Osteoblast (primary cell): ENCODE measurements around a stretch of chr16.

DNA sequence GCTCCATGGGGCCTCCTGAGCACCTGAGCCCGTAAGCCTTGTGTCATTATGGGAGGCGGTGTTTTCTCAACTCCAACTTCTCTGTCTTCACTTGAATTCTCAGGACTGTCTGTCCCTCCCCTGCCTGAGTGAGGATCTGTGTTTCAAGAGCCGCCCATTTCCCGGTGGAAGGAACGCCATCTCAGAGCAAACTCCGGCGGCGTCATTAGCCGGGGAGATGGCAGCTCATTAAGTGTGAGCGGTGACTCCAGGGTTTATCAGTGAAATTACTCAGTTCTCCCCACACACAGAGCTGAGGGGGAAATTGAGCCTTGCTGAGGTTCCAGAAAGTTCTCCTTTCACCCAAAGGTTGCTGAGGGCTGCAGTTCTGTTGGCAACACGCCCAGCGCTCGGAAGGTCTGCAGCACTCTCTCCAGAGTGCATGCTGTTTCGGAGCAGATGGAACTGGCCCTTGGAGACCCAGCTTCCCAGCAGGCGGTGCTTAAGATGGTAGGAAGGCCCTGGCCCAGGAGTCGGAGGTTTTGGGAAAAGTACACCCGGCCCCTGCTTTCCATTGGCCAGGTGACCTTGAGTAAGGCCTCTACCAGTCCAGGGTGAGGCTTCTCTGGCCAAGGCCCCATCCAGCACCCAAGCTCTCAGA is 167.5 kb upstream of the CIBAR2 start:
- CAGE, long polyA plus RNA, result no peak
- RRBS, result no CpG with 5 or more reads among the region's 17 CpGs

DNA sequence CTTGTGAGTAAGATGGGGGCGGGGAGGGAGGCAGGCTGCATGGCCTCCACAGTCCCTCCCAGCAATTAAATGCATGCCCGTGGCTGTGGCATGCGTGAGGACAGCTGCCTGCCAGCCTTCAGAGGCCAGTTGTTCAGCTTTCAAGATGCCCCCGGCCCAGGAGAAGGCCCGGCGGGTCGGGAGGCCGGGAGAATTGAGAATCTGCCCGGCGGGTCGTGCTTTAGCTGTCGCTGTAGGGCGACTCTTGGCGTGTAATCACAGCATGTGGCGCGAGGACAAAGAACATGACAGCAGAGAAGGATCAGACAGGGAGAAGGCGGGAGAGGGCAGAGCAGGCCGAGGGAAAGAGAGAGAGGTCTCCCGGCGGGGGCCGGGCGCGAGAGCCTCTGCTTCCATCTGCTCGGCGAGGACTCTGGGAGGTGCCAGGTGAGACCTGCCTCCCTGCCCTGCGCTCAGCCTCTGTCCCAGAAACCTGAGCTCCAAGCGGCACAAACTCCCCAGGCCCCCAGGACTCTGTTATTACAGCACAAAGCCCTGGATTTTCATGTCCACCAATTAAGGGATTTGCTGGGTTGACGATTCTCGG is 171.8 kb upstream of the CIBAR2 start:
- CAGE, long polyA plus RNA, result no peak
- RRBS, result no CpG with 5 or more reads among the region's 29 CpGs

DNA sequence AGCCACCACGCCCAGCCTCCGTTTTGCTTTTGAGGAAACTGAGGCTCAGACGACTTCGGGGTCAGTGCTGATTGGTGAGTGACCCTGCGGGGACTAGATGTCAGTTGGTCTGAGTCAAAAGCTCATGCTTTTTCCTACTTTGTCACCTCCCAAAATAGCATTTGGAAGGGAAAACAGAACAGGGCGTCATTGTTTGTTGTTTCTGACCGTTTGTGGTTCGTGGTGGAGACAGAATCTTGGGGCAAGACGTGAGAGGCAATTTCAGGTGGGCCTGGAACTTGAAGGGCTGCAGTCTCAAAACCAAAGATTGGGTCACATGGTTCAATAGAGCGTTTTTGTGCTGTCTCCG is 210.6 kb upstream of the CIBAR2 start:
- CAGE, long polyA plus RNA, result no peak
- RRBS, result no CpG with 5 or more reads among the region's 11 CpGs

GRCh38 chr16:85335576-85335740 is 223.2 kb upstream of the CIBAR2 start:
- CAGE, long polyA plus RNA, result no peak
- RRBS, result 81% methylated on average over 3 of the region's 5 CpGs

GRCh38 chr16:85375590-85376934 is 237.1 kb upstream of the GSE1 start:
- CAGE, long polyA plus RNA, result no peak
- RRBS, result 28% methylated on average over 10 of the region's 40 CpGs

GRCh38 chr16:85425153-85425649 is 187.9 kb upstream of the GSE1 start:
- CAGE, long polyA plus RNA, result no peak
- RRBS, result no CpG with 5 or more reads among the region's 13 CpGs

DNA sequence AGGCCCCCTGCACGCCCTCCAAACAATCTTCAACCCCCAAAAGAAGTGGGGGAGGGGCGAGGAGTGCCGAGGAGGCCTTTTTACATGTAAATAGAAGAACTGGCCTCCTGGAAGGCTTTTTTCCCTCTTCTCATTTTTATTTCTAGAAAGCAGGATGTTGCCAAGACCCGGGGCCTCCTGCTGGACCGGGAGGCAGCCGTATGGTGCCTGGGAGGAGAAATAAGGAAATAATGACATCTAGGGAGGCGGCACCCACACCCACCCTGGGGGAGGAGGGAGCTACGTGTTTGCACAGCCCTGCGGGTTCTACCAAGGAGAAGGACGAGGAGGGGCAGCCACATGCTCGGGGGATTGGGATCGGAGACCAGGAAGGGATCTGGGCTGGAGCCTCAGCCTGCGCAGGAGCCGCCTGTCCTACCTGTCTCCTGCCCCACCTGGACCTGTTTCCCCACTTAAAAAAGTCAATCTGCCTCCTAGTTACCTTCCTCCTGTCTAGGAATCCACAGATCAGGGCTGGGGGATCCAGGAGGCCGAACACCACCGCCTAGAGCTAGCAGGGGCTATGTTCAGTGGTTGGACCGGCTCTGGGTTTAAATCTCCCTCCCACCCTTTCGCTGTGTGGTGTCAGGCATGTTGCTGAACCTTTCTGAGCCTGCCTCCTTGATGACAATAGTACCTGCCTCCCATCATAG is 175.7 kb upstream of the GSE1 start:
- CAGE, long polyA plus RNA, result no peak
- RRBS, result no CpG with 5 or more reads among the region's 18 CpGs

DNA sequence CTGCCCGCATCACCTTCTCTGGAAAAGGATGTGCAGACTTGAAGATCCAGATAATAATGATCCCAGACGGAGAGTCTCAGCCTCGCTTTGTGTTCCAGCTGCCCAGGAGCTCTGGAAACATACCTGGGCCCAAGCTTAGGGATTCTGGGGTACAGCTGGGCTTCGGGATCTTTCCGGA is 165.1 kb upstream of the GSE1 start:
- CAGE, long polyA plus RNA, result no peak
- RRBS, result no CpG with 5 or more reads among the region's 5 CpGs

DNA sequence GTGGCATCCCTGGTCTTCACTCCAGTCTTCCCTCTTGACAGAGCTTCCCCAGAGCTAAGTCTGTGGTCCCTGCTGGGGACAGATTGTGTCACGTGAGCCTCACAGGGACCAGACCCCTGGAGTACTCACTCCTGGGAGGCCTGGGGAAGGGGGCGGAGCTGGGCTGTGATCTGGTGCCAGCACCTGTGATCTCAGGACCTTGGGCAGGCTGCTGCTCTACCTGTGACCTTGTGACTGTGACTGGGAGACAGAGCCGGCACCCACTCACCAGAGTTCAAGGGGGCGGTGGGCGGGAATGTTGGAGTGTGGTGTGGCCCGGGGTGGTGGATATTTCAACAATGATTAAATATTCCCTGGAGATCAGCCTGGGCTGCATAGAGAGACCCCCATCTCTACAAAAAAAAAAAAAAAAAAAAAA is 97.1 kb upstream of the GSE1 start:
- CAGE, long polyA plus RNA, result no peak
- RRBS, result 29% methylated on average over 4 of the region's 6 CpGs

- CAGE, long polyA plus RNA, result no peak
- RRBS, result 90% methylated on average over 12 of the region's 17 CpGs
Measured at GRCh38 chr16:85517915-85518342, 95.2 kb upstream of the GSE1 start.

DNA sequence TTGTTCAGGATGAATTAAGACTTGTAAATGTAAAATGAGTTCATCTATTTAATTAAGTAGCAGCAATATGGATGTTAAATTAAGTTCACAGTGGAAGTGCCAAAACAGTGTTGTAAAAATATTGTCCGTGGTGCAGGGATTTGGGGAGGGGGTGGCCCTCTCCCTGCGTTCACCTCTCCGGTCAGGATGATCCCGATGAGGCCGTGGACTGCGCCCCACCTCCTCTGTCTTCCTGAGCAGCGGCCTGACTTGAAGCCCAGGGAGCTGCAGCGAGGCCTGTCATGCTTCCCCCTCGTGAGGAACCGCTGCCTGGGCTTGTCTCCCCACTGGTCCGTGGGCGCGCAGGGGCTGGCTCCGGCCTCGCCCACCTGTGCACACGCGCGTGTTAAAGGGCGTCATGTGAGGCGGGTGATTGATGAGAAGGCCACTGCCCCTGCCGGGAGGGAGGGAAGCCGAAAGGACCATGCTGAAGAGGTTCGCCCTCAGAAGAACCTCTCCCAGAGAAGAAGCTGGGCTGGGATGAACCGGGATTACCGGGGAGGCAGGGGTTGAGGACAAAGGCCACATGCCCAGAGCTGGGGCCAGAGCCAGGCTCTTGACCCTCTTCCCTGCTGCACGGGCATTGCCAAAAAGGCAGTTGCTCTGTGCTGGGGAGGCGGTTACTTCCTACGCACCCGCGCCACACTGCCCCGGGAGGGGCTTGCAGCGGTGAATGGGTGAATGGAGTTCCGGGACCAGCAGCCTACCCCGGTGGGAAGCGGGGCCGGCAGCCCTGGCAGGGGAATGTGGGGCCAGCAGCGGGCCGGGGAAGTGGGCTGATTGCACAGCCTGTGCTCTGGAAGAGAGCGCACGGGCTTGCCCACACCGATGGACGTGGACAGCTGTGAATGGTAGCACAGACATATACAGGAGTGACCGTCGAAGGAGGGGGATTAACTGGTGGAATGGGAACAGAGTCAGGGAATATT is 85.9 kb upstream of the GSE1 start:
- CAGE, long polyA plus RNA, result no peak
- RRBS, result 88% methylated on average over 9 of the region's 44 CpGs

DNA sequence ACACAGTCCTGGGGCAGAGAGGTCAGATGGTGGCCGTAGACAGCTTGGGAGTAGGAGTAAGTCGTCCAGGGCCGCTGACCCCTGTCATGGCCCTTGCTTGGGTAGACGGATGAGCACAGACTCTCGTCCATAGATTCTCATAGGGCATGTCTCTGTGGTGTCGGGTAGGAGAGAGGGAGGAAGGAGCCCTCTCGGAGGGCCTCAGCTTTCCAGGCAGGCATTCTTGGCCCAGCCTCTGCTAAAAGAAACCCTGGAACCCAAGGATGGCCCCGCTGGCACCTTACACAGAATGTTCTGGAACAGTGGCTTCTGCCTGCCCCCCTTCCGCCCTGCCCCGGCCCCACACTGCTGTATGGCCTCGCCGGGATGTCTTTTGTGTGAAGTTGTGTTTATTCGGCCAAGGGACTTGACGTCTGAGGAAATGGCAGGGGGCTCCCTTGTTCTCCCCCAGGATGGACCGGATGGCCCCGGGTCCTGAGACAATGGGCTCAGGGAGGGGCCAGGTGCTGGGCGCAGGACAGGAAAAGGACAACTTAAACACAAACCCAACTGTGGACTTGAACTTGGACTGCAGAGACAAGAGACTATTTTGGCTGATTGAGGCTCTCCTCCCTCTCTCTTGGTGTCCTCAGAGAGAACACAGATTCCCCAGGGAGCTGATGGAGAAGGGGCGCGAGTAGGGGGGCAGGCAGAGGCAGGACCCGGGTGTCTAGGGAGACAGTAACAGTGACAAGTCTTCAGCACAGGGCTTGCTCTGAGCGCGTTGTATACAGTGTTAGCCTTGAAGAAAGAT is 81.6 kb upstream of the GSE1 start:
- CAGE, long polyA plus RNA, result no peak
- RRBS, result 81% methylated on average over 2 of the region's 22 CpGs

GRCh38 chr16:85555620-85556369 is 57.3 kb upstream of the GSE1 start:
- CAGE, long polyA plus RNA, result no peak
- RRBS, result no CpG with 5 or more reads among the region's 33 CpGs

DNA sequence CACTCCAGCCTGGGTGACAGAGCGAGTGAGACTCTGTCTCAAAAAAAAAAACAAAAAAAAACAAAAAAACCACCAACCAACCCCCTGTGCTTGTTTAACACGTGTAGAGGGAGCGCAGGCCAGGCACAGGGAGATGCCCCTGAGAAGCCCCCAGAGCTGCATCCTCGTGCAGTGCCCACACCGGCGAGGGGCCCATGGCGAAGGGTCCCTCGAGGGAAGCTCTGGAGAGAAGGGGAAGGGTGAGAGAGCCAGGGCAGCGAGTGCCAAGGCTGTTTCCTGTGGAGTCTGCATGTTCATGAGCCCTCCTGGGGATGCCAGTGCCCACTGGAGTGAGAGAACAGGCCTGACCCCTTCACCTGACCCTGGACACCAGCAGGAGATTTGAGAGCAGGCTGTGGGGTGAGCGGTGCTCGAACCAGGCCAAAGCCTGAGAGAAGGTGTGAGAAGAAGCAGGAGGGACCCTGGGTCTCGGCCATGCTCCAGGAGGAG is 47.7 kb upstream of the GSE1 start:
- CAGE, long polyA plus RNA, result no peak
- RRBS, result no CpG with 5 or more reads among the region's 12 CpGs

- CAGE, long polyA plus RNA, result no peak
- RRBS, result no CpG with 5 or more reads among the region's 28 CpGs
Measured at GRCh38 chr16:85566938-85567671, 46.0 kb upstream of the GSE1 start.

DNA sequence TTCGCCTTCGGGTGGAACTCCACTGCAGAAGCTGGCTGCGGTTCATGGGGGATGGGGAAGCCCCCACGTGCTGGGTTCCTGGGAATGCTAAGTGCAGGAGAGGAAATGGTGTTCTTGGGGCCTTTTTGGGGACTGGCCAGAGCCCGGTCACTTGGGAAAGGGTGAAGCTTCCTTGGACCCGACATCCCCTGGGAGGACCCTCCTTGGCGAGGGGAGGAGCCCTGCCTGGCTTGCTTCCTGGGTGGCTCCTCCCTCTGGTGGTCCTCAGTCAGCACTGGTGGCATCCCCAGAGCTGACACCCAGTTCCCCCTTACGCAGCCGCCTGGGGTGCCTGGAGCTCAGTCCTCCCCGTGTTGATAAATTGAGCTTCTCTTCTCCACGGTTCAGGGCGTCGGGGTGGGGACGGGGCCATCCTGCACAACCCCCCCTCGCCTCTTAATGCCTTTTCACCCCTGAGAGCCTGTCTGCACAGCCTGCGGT is 30.8 kb upstream of the GSE1 start:
- CAGE, long polyA plus RNA, result no peak
- RRBS, result no CpG with 5 or more reads among the region's 16 CpGs

- CAGE, long polyA plus RNA, result no peak
- RRBS, result no CpG with 5 or more reads among the region's 12 CpGs
Measured at GRCh38 chr16:85590033-85590434, 23.1 kb upstream of the GSE1 start.

- CAGE, long polyA plus RNA, result no peak
- RRBS, result no CpG with 5 or more reads among the region's 11 CpGs
Measured at GRCh38 chr16:85610006-85610443, 3.1 kb upstream of the GSE1 start.

- CAGE, long polyA plus RNA, result no peak
- RRBS, result 75% methylated on average over 1 of the region's 33 CpGs
Measured at GRCh38 chr16:85637694-85638450, 24.8 kb downstream of the GSE1 start.

DNA sequence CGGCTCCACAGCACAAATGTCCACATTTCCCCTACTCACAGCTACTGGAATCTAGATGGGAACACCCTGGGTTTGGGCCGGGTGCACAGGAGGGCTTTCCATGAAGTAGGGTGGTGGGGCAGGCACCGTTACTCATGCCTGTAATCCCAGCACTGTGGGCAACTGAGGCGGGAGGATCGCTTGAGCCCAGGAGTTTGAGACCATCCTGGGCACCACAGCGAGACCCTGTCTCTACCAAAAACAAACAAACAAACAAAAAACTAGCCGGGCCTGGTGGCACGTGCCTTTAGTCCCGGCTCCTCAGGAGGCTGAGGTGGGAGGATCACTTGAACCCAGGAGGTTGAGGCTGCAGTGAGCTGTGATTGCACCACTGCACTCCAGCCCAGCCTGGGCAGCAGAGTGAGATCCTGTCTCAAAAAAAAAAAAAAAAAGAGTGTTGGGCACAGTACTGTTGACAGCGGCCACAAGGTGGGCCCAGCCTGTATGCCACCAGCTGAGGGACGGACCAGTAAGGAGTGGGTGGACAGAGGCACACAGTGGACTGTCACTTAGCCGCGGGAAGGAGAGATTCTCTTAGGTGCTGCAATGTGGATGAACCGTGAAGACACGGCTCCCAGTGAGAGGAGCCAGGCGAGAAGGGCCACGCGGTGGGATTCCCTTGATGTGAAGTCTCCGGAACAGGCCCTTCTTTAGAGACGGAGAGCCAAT is 31.0 kb downstream of the GSE1 start:
- CAGE, long polyA plus RNA, result no peak
- RRBS, result no CpG with 5 or more reads among the region's 20 CpGs